Penis (tissue), 1 donor: ENCODE measurements around a stretch of chr2.

DNA sequence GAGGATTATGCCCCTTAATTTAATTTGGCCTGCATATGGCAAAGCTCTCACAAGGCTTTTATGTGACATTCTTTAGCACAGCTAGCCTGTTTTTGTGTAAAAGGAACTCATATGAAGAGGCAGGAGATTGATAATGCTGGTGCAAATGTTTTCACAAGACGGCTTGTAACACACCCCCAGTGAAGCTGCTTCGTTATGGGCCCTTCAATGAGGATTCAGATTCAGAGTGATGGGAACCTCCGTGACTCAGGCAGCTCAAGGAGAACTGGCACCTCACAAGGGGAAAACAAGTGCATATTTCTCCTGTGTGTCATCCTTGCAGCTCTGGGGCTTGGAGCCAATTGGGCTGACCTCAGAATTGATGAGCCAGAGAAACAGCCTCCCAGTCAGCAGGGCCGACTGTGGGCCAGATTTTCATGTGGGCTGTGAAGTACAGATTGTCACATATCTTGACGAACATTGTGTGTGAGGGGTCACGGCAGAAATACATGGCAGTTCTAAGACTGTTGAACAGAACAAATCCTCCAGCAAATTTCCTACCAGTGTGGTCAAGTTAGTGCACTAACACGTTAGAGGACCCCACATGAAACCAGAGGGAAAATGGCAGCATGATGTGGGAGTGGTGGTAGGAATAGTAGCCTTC, 189.6 kb upstream of the SP5 start:
- PRO-cap = no peak

DNA sequence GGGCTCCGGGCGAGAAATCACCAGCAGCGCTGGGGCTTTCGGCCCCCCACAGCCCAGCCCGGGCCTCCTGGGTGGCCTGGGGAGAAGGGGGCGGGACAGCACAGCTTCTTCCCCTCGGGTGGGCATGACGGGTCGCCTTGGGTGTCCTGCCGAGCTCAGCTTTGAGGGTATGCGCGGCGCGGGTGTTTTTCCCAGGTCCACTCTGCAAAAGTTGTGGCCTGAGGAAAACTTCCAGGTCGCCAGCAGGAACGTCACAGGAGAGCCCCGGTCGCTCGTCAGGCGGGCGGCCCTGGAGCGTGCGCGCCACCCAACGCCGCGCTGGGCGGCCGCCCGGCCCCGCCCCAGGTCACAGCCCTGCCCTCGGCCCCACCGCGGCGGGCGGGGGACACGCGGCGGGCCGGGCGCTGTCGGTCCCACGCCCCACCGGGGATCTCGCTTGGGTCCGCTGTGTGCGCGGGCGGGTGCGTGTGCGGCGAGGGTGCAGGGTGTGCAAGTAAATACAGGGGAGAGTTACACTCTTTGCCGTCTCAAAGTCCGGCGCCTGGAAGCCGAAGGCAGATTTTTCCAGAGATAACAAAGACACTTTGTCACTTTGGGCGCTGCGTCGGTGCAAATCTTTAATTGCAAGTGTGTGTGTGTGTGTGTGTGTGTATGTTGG, 690 bp upstream of the SP5 start:
- PRO-cap = no peak

- PRO-cap = no peak
Observed at GRCh38 chr2:171391718-171392275, 42.0 kb downstream of the METTL8 start.

DNA sequence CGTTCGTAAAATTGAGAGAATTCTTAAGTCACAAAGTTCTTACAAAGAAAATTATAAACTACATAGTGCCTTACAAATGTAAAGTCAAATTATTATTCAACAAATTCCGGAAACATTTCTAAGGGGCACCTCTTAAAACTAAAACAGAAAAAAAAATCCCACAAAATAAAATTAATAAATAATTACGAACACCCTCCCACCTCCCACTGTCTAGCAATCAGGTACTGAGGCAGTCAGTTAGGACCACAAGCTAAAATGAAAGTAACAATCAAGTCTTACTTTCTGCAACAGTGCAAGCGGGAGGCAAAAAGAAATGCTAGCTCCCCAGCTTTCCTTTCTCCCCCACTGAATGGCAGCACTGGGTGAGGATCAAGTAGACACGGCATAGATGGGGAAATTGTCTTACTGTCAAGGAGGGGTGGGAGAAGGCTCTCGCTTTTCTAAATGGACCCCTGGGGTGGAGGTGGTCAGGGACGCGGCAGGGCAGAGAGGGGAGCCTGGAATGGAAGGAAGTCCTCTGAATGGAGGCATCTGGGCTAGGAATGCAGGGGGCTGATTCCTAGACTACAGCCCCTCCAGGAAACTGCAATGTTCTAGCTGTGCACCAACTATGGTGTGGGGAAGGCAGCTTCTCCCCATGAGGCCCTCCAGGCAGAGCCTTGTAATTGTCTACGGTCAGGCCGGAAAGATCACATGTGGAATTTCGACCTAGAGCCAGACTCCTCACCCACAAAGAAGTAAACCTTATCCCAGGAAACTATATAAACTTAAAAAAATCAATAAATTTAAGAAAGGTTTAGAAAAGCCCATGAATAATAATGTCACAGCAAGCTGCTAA, 24.3 kb downstream of the METTL8 start:
- PRO-cap = no peak

DNA sequence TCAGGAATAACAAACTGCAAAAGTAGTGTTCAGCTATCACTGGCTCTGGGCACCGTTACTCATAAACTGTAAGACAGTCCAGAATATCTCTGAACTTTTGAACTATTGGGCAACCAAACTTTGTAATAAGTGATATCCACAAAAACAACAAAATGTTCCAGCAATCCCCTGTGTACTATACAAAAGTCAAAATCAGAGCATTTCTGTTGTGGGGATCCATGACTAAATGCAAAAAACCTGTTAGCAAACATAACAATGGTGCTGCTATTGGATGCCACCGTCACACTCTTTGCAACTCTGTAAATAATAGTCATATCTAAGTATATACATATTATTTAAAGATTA, 56.2 kb downstream of the SLC25A12 start:
- PRO-cap = no peak

DNA sequence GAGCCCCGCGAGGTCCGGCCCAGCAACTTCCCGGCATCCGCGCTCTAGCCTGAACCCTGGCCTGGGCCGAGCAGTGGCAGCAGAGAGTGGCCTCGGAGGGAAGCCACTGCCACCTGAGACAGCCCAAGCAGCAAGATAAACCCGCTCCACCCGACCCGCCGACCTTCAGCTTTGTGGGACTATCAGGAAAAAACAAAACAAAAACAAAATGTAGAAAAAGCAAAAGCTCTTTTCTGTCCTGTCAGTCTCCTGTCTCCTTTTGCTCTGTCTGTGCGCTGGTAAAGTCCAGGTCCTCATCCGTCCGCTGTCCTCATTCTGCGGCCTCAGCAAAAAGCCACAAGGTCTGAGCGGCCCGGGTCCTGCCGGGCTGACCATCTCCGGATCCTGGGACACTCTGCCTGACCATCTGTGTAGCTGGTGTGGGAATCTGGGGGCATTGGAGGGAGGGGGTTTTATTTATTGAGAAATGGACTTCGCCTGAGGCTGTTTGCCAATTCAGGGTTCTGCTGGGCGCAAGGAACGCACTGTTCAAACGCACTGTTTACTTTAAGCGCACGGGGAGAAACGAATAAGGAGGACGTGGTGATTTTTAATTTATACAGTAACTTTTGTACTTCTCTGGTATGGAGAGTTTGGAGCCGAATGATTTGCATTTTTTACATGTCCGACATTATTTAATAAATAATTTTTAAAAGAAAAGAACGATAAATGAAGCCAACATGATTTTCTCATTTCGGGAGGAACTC, 3.3 kb downstream of the DLX1 start:
- PRO-cap = no peak

DNA sequence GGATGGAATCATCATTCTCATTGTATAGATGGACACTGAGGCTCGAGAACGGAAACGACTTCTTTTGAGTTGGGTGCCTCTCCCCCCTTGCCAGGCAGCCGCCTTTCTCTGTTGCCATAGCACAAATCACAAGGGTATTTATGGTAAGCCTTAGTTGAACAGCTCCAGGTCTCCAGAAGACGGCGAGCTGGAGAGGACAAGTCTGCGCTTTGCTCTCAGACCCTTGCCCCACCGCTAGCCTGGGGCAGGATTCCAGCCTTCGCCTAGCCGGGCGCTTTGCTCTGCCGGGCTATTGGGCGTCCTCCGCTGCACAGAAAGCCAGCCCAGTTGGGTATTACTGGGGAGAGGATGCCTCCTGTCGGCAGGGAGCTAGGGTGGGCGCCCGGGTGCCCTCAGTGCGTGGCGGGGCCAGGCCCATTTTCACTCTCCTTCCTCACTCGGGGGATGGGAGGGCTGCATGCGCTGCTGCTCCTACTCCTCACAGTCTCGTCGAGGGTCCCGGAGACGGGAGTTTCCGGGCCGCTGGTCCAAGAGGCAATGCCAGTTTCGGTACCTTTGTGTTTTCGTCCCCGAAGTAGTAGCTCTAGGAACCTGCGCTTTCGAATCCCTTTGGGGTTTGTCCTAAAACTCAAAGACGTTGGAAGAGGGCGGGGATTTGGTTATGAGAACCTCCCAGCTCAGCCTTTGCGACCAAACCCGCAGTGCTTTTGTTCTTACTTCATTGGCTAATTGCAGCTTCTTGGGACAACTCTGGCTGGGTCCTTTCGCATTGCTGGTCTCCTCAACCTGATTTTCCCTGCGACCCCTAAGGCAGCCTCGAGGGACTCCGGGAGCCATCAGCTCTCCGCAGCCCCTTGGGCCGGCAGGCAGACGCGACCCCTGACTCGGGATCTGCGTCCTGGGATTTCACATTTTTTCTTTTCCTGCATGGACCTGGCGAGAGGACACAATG, 3.6 kb upstream of the DLX2 start:
- PRO-cap = no peak

GRCh38 chr2:172196546-172197386, 94.1 kb upstream of the DLX2 start:
- PRO-cap = unidirectional peak, minus-strand start at chr2:172196798

DNA sequence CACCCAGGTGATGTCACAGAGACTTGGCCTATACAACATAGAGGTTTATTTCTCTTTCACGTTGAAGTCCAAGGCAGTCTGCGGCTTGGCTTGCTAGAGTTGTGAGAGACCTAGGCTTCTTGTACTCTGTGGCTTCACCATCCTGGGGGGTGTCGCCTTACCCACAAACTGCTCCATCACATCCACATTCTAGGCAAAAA, 121.8 kb upstream of the ITGA6 start:
- PRO-cap = no peak

- PRO-cap = no peak
Observed at GRCh38 chr2:172339198-172339520, 88.2 kb upstream of the ITGA6 start.

- PRO-cap = no peak
Observed at GRCh38 chr2:172374328-172374614, 53.1 kb upstream of the ITGA6 start.

GRCh38 chr2:172427079-172427253, 420 bp upstream of the ITGA6 start:
- PRO-cap = no peak

DNA sequence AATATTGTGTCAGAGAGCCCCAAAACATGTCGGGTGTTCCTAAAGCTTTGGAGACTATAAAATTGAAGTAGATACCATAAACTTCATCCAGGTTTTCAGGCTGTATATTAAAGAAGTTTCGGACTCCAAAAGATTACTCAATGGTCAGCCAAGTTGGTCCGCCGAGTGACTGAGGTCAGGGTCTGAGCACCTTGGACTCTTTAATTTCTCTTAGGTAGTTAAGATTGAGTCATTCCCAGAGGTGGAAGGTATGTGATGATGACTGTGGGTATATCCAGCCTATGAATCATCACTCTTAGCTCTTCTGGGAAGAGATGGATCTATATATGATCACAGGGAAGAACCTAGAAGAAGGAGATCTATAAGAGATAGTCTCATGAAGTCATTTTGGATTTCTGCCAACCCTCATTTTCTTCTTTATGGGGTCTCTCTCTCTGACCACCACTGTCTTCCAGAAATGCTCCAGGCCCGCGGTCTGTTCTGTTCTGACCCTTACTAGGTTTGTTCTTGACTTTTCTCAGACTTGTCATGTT, 3.3 kb downstream of the ITGA6 start:
- PRO-cap = no peak

DNA sequence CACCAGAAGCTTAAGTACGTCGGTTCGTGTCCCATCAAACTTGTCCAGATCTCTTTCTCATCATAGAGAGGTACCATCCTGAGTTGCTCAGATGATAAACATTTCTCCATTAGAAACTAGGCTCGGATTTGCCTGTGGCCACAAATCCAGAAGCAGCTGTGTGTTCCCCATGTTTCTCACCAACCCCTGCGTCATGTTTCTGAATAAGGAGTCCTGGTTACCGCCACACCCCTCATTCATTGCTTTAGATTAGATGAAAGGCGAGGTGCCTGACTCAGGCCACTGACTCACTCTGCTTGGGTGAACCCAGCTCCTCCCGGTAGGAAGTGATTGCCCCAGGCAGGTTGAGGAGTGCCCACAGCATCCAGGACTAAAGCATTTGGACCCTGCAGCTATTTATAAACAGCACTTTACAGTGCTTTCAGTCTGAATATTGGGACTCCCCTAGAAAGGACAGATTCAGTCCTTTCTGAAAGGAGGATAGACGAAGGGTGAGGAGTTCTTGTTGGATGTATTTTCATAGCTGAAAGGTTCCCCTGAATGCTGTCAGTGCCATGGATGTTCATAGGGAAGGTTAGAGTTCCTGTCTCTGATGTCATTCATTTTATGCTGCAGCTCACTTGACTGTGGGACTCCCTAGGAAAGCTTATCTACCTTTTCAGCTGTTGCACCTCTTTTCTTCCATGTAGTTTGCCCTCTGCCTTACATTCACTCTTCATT, 14.7 kb downstream of the ITGA6 start:
- PRO-cap = no peak

GRCh38 chr2:172468999-172469564, 41.7 kb downstream of the ITGA6 start:
- PRO-cap = no peak

GRCh38 chr2:172484483-172485342, 57.3 kb downstream of the ITGA6 start:
- PRO-cap = no peak

- PRO-cap = no peak
Observed at GRCh38 chr2:172486981-172487842, 59.8 kb downstream of the ITGA6 start.

DNA sequence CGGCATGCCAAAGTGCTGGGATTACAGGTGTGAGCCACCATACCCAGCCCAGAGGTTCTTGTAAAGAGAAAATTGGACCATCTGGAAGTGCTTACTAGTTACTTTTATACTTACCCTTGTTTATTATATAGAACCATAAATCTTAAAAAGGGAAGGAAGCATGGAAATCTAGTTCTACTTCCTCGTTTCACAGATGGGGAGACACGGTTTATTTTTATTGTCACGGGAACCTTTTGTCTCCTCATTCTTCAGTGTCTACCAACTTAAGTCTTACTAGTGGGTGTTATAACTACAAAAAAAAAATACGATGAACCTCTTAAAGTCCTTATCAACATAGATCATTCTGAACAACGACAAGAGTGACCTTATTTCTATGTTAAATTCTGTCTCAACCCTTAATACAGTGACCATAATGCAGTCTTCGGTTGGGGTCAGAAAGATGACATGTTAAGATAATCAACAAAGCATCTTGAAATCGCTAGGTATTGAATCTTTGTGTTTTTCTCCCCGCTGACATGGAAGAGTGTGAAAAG, 45.7 kb upstream of the PDK1 start:
- PRO-cap = no peak

DNA sequence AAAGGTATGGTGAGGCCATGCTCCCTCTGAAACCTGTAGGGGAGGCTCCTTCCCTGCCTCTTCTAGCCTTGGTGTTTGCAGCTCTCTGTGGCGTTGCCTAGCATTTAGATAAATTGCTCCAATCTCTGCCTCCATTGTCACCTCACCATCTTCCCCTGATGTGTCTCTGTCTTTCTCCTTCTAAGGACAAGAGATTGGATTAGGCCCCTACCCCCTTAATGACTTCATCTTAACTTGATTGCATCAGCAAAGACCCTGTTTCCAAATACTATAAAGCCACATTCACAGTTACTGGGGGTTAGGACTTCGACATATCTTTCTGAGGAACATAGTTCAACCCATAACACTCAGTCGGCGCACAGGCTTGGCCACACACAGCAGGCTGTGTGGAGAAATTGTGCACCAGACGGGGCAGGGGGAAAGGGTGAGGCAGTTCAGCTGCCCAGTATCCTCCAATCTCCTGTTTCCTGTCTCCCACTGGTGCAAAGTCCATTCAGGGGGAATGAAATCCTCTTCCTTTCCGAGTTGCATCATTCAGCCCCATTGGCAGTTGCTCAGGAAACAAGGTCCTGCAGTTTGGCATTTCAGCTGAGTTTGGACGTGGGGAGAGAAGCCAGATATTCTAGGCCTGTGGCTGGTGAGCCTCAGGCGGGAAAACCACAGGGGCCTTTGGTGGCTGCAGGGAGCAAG, 9.5 kb upstream of the RAPGEF4 start:
- PRO-cap = no peak

- PRO-cap = no peak
Observed at GRCh38 chr2:172928765-172929179, 146.9 kb upstream of the MAP3K20 start.